Mesenchymal stem cell of the bone marrow (primary cell): ENCODE data around the genes TTC7B and CCDC88C.

GRCh38 chr14:90642124-90643069 is 173.8 kb downstream of the TTC7B start:
- CAGE, long polyA plus RNA = no peak

GRCh38 chr14:90695829-90696592 is 120.2 kb downstream of the TTC7B start:
- CAGE, long polyA plus RNA = no peak

DNA sequence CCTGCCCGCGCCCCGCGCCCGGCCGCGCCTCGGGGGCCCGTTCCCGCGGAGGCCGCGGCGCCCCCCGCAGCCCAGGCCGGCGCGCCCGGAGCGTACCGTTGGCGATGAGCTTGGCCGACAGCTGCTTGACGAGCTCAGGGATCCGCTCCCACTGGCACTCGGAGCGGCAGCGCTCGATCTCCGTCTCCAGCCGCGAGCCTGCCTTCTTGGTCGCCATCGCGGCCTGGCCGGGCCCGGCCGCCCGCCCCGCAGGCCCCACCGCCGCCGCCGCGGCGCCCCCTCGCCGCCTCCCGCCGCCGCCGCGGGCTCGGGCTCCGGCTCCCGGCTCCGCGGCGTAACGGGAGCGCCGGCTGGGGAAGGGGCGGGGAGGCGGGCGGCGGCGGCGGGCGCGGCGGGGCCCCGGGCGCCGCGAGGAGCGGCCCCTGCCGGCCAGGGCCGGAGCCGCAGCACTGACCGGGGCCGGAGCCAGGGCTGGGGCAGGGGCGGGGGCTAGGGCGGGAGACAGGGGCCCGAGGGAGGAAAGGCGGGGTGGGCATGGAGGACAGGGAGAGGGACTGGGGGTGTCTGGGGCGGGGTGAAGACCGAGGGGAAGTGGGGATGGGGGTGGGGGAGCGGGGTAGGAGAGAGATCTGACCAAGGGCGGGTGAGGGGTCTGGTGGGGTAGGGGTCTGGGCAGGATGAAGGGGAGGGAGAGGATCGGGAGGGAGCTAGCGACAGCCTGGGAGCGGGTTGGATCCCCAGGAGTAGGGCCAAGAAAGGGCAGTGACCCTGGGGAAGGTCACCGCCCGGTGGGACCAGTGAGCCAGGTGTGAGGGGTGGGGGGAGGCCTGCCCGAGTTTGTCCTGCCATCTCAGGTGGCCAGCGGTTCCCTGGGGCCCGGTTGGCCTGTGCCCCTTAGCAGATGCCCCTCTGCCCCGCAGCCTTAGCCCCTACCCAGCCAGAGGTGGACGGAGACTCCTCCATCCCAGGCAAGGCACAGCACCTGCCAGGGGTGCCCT is at the start of gene TTC7B:
TTC7B (minus strand) TSS at position 352 of the 998 bp plus-strand sequence.
- CAGE, long polyA plus RNA = no peak

GRCh38 chr14:91022311-91022865 is 38.1 kb downstream of the RPS6KA5 start:
- CAGE, long polyA plus RNA = no peak

GRCh38 chr14:91149377-91150186 is 35.7 kb downstream of the DGLUCY start:
- CAGE, long polyA plus RNA = no peak

GRCh38 chr14:91202213-91202948 is 42.1 kb downstream of the GPR68 start:
- CAGE, long polyA plus RNA = no peak

- CAGE, long polyA plus RNA = no peak
Measured at GRCh38 chr14:91253827-91254613, 9.5 kb upstream of the GPR68 start.

DNA sequence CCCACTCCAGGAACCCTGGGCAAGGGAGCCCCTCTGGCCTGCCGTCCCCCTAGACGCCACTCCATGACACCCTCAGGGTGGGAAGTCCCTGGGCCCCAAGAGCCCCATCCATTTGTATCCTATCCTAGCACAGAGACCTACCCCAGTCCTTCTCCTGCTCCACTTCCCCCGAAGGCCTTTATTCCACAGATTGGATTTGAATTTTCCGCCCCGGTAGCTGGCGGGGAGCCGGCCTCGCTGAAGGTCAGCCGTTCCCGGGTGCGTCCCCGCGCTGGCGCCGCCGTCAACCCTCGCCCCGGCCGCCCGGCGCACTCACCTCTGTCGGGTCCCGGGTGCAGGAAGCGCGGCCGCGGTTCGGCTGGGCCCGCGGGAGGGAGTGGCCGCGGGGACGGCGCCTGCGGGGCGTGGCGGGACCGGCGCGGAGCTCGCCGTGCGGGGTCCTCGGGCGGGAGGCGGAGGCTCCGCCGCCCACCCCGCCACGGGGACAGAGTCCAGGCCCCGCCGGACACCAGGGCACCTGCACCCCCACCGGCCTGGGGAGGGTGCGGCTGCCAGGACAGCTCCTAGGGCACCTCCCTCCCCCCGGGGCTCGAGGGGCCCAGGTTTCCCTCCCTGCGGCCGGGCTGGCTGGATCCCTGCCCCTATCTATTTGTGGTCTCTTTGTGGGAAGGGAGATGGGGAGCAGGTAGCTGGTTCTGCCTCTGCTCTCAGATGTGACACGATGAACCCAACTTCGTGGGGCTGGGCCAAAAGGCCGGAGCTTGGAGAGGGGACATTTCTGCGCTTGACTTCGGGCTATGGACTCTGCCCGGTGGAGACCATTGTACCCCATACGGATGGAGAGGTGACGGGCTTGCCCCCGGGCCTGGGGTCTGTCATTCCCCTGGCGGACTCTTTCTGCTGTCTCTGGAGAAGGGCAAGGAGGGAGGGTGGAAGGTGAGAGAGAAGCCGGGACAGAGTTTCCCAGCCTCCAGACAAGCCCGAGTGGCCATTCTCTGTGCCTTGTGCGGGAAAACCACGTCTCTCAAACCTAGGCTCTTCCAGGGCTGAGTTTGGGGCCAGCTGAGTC is 20.0 kb upstream of the GPR68 start:
- CAGE, long polyA plus RNA = no peak

GRCh38 chr14:91269087-91269825 is 24.8 kb upstream of the GPR68 start:
- CAGE, long polyA plus RNA = no peak

DNA sequence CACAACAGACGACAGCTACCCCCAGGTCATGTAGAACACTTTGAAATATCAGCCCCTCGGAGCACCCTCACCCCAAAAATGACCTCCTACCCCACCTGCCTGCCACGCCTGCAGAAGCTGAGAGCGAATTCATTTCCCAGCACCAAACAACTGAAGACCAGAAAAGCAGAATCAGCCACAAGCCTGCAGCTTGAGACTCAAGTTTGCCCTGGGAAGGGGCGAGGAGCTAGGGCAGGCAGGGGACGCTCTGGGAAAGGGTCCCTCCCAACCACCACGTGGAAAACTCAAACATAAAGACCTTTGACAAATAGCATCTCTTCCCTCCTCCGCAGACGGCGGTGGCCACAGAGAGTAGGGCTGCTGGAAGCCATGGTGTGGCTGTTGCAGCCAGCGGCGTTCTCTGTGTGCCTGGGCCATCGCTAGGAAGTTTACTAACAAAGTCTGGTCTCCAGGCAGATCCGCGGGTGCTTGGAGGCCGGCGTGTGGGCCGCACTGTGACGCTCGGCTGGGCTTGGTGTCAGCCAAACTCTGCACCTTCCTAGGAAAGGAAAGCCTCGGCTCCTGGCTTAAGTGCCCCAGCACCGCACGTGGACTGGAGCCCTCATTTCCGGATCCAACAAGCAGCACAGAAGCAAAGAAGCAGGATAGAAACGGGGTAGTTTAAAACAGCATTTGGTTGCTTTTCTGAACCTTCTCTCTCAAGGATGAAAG is 65.6 kb downstream of the CCDC88C start:
- CAGE, long polyA plus RNA = no peak

- CAGE, long polyA plus RNA = no peak
Measured at GRCh38 chr14:91353966-91354732, 63.5 kb downstream of the CCDC88C start.

DNA sequence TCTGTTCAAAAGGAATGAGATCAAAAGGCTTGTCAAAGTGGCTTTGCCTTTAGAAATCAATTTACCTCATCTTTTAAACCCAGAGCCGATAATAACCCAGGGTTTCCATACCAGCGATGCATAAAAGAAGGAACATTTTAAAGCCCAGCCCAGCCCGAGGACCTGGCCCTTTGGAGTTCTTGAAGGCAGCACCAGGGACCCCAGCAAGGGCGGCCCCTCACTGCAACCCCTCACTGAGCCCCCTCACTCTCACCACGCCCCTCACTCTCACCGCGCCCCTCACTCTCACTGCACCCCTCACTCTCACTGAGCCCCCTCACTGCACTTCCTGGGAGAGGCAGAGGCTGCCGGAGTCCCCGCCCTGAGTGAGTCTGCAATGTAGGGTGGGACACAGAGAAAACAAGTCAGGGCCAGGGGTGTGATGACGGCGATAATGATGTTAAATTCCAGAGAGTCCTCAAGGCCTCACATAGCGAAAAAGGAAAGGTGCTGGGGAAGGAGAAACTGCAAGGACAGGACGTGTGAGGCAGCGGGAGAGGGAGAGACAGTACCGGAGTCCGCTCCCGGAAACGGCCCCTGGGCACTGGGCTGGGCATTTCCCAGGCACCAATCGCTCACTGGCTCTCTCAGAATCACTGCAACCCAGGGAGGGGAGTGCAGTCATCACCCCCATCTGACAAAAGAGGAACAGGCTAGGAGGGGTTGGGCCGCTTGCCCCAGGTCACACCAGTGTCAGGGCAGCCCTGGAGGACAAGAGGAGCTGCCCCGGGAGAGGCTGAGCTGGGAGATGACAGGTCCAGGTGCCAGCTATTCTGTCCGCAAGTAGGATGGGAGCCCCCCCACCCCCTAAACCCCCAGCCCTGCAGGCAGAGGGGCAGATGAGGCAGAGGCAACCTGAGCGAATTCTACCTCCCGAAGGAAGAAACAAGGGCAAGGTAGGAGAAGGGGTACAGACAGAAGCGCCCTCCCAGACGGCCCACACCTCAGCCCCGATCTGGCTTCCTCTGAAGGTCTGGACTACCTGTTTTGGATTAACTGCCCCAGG is 24.8 kb downstream of the CCDC88C start:
- CAGE, long polyA plus RNA = no peak

DNA sequence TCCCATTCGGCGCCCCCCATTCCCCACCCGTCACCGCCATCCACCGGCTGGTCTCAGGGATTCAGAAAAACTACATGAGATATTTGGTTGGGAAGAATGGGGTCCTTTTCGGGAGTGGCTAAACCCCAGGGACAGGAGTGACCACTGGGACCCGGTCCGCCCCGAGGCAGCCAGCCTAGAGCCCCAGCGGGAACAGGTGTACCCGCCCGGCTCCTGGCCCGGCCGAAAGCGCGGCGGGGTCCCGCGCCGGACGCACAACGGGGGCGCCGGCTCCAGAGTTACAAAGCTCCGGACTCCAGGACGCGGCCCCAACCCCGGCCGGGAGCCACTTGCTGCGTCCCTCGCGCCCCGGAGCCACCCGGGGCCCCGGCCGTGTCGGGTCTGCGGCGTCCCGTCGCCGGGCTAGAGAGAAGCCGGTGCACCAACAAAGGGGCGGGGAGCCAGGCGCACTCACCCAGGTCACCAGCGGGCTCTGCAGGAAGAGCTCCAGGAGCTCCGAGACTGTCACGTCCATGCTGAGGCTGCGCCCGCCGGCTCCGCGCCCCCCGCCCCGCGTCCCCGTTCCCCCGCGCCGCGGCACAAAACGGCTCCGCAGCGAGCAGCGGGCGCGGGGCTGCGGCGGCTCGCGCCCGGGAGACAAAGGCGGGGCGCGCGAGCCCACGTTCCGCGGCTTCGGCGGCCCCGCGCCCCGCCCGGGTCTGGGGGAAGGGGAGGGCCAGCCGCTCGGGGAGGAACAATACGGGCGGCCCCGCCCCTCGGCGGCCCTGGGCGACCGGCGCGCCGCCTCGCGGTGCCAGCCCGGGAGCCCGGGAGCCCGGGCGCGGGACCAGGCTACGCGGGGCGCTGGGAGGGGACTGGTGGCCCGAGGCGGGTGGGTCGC is at the start of gene CCDC88C:
CCDC88C (minus strand) TSS at position 644 of the 880 bp plus-strand sequence.
- CAGE, long polyA plus RNA = no peak

GRCh38 chr14:91425545-91426033 is 8.0 kb upstream of the CCDC88C start:
- CAGE, long polyA plus RNA = no peak

DNA sequence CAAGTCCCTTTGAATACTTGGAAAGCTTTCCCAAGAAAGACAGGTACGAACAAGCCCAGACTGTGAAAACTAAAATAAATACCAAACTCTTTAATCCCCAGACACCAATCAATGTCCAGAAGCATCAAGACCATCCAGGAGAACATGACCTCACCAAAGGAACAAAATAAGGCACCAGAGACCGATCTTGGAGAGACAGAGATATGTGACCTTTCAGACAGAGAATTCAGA is 76.8 kb downstream of the CATSPERB start:
- CAGE, long polyA plus RNA = no peak

DNA sequence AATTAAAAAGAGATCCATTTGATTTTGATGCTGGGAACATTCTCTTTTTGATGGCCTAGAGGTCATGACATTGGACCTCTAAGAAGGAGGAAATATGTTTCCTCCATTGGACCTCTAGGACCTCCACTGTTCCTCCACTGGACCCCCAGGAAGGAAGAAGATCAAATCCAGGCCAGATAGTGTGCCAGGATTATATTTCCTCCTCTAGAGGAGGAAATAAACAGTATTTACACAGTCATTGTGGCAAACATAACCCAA is 12.0 kb upstream of the CATSPERB start:
- CAGE, long polyA plus RNA = no peak

DNA sequence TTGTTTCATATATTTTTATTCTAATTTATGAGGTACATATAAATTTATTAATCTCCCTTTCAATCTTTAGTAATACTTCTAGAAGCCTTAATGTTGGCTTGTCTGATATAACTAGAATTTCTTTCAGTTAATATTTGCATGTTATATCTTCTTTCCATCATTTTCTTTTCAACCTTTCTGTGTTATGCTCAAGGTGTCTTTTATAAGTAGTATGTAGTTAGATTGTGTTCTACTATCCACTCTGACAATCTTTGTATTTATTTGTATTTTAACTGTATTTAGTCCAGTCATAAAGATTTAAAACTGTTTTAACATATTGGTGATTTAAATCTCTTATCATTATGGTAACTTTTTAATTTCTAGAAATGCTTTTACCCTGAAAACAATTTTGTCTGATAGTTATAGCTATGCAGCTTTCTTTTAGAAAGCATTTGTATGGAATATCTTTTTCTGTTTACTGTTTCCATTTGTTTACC is 40.8 kb downstream of the TC2N start:
- CAGE, long polyA plus RNA = no peak

DNA sequence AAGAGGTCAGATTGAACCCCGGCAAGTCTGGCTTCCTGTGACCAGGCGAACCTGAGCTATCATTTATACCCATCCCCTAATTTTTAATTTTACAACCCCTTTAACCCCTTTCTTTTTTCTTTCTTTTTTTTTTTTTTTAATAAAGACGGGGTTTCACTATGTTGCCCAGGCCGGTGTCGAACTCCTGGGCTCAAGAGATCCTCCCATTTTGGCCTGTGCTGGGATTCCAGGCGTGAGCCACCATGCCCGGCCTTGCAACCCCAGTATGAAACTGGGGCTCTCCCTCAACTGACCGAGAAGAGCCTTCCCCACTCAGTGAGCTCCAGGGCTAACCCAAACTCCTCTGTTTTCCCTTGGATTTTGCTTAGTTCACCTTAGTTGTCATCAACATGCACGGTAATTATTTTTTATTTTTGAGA is 971 bp downstream of the CPSF2 start:
- CAGE, long polyA plus RNA = no peak

GRCh38 chr14:92254668-92255309 is 68.2 kb upstream of the SLC24A4 start:
- CAGE, long polyA plus RNA = no peak

GRCh38 chr14:92287107-92287526 is 35.8 kb upstream of the SLC24A4 start:
- CAGE, long polyA plus RNA = no peak